Osteocyte (in vitro differentiated cells): ENCODE data around the gene FZD8.

GRCh38 chr10:33313808-33314398, 20.6 kb downstream of the NRP1 start:
- PRO-cap, result no peak

- PRO-cap, result no peak
These were observed 369.4 kb upstream of the NRP1 start for GRCh38 chr10:33703892-33704273.

DNA sequence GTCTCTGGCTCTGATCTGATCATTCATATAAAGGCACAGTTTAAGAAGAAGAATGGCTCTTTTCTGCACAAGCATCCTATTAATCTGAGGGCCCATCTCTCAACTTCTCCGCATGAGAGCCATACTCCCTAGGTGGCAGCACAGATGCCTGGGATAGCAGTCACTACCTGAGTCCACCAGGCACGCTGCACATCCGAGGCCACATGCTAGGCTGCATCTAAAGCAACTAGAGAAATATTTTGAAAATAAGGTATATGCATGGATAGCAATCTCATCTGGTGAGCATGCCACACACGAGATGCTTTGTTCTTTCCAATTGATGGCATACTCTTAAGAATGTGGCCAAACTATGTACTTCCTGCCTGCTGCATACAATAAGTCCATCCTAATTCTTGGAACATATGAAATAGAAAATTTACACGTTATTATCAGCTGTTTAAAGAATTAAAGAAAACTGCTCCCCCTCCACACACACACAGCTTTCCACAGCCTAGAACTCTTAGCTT, 565.4 kb downstream of the PARD3 start:
- PRO-cap, result no peak

GRCh38 chr10:34427085-34427539, 388.0 kb downstream of the PARD3 start:
- PRO-cap, result no peak

GRCh38 chr10:34632809-34633743, 182.0 kb downstream of the PARD3 start:
- PRO-cap, result no peak

GRCh38 chr10:34813657-34814500, 1.2 kb downstream of the PARD3 start:
- PRO-cap, result no peak

DNA sequence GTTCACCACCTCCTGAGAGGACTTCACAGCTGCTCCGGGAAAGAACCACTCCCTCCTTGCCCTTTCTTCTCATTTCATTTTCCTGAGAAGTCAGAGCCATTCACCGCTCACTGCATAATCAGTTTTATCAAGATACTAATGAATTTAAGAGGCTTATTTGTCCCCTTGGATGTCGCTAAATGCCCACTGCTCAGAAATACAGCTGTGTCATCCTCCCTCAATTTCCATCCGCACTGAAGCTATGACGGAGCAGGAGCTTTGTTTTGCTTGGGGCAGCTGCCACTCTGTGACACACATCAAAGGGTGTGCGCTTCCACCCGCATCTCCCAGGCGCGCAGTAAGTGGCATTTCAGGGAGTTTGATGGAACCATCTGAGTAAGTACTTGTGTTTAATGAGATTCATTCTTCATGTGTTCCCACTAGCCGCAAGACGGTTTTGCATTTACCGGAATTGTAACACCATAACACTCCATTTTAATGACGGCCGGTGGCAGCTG, 103.7 kb upstream of the PARD3 start:
- PRO-cap, result no peak

DNA sequence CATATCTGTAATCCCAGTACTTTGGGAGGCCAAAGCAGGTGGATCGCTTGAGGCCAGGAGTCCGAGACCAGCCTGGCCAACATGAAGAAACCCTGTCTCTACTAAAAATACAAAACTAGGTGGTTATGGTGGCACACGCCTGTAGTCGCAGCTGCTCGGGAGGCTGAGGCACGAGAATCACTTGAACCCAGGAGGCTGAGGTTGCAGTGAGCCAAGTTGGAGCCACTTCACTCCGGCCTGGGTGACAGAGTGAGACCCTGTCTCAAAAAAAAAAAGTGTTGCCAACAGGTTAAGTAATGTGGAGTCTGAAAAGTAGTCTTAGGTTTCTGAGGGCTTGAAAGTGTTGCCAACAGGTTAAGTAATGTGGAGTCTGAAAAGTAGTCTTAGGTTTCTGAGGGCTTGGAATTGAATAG, 23.9 kb downstream of the CREM start:
- PRO-cap, result no peak

DNA sequence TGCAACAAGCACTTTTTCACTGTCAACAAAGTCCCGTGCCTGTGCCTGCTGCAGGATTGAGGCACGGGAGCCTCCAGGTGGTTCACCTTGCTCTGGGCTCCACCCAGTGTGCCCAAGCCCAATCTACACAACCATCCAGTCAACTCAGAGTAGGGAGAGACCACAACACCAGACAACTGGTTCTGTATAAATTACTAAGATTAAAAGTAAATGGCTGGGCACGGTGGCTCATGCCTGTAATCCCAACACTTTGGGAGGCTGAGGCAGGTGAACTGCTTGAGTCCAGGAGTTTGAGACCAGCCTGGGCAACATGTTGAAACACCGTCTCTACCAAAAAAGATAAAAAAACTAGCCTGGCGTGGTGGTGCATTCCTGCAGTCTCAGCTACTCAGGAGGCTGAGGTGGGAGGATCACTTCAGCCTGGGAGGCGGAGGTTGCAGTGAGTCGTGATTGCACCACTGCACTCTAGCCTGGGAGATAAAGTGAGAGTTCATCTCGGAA, 22.8 kb upstream of the CCNY start:
- PRO-cap, result no peak

- PRO-cap, result no peak
These were observed 20.3 kb upstream of the CCNY start for GRCh38 chr10:35315871-35316622.

DNA sequence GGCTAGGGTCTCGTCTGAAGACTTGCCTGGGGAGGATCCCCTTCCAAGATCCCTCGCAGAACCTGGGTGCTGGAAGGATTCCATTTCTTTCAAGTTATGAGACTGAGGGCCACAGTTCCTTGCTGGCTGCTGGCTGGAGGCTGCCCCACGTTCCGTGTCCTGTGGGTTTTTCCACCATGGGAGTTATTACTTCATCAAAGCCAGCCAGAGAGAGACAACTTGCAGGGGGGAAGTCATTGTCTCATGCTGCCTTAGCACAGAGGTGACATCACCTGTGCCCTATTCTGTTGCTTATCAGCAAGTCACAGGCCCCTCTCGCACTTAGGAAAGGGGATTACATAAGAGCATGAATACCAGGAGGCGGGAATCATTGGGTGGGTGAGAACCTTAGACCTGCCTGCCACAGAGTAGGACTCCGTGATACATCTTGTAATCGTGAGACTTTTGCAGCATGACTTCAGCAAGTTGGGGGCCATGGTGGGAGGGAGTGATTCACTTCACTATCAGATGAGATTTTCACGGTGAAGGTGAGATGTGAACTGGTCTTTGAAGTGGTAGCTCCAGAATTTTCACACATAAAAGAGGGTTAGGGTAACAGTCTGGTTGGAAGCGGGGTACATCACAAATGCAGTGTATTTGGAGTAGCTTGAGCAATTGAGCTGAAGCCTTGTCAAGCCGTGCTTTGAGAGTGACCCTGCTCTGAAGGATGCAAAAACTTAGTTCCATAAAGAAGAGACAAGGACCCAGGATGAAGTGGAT, 78.1 kb downstream of the CCNY start:
- PRO-cap, result no peak

DNA sequence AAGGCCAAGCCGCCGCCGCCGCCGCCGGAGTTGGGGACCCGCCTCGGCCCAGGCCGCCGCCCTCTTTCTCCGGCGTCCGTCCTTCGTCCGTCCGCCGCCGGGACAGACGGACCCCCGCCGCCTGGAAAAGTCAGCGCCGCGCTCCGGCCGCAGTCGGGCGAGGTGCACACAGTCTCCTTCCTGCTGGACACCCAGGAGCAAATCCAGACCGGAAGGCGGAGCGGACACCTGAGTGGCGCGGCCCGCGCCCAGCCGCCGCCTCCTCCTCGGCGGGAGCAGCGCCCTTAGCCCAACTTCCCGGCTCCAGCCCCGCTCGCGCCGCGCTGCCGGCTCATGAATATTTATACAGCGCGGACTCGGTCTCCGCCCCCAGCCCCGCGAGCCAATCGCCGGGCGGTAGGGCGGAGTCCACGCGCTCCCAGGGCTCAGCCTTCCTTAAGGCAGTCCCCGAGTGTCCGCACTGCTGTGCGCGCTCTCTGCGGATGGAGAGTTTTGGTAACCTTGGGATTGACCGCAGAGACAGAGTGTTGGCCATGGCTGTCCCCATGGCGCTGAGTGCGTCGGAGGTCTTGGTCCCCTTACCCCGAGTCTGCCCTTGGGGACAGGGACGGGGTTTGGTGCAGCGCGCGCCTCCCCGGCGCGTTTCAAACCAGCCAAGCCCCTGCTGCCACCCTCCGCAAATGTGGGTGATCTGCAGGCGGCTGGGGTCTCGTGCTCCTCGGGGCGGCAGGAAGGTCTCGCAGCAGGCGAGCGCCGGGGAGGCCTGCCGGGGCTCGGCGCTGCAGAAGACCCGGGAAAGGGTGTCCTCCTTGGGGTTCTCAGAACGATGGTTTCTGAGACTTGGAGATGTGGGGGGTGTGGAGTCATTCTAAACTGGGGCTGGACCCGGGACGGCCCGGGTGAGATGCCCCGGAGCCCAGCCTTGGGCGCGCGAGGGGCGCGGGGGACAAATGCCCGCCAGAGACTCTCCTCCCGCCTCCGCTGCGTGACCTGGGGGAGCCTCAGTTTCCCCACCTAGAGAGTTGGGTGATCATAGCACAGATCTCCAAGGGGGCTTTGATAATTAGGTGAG, at the start of gene FZD8:
Gene FZD8 (minus strand): TSS at position 317 of the 1,072 bp plus-strand sequence.
- PRO-cap, result bidirectional peak, plus-strand start at position 428 of the sequence, minus-strand start at position 317 of the sequence

GRCh38 chr10:36055752-36056026, 413.6 kb upstream of the FZD8 start:
- PRO-cap, result no peak

- PRO-cap, result no peak
These were observed 277.0 kb downstream of the ANKRD30A start for GRCh38 chr10:37402403-37402727.

- PRO-cap, result bidirectional peak, plus-strand start at chr10:37858144, minus-strand start at chr10:37858039
These were observed 555 bp upstream of the ZNF248 start for GRCh38 chr10:37857877-37858453.

DNA sequence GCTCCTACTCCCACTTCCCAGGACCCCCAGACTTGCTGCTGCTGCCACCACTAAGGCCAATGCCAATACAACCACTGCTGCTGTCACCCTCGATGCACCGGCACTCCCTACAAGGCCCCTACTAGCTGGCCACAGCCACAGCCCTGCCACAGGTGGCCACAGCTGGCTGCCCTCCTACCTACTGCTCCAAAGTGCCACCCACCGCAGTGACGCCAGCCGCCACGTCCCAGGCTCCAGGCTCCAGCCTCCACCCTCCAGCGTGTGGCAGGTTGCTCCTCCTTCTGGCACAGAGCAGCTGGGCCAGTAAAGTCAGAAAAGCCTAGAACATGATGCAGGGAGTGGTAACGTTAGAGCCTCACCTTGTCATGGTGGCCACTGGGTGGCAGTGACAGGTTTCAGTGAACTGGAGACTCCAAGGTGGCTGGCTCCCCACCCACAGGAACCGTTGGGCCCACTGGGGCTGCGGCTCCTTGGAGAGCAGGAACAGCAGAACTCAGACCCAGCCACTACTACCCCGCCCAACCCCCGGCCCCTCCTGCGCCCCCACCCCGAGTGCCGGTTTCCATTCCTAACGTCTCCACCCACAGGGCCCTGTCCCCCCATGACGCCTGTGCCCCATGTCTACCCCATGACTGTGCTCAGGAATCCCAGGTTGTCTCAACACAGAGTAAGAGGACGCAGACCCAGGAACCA, 52.1 kb upstream of the ZNF33B start:
- PRO-cap, result no peak

DNA sequence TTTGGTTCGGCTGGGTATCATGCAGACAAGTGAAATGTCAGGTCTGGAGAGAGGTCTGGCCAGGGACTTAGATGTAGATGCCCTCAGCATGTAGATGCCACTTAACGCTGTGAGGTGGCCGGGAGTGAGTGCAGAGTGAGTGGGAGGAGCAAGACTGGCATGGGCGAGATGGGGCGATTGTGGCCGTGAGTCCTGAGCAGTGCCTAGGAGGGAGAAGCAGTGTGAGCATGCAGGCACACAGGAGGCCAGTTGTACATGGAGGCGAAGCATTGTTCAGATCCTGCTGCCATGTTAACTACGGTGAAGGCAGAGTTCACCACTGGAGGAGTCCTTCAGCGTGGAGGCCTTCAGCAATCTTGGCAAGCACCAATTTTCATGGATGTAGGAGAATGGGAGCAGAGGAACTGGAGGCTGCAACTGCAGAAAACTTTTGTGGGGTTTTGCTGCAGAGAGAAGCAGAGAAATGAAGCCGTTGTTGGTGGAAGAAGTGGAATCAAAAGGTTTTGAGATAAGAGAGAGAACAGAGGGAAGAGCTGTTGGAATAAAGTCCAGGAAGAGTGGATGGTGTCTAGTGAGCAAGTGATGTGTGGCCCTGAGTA, 36.2 kb downstream of the BMS1 start:
- PRO-cap, result no peak

DNA sequence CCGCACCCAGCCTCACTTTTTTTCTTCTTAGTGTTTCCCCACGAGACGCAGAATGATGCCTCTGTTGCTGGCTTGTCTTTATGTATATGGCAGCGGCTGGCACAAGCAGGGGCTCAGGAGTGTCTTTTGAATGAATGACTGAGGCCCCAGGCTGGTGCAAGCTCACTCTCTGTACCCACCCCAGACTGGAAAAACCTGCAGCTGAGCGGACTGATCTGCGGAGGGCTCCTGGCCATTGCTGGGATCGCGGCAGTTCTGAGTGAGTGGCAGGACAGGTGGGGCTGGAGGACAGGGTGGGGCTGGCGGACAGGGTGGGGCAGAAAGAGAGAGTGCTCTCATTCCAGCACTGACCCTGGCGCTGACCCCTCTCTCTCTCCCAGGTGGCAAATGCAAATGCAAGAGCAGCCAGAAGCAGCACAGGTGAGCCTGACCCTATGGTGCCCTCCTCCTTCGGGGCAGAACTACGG, 3.9 kb downstream of the FXYD4 start:
- PRO-cap, result no peak

- PRO-cap, result bidirectional peak, plus-strand start at chr10:43407735, minus-strand start at chr10:43407778; bidirectional peak, plus-strand start at chr10:43408102, minus-strand start at chr10:43407845
These were observed 1.4 kb downstream of the HNRNPF start for GRCh38 chr10:43407456-43408036.

- PRO-cap, result no peak
These were observed 9.1 kb upstream of the HNRNPF start for GRCh38 chr10:43417893-43418703.